Mesothelial cell of epicardium (in vitro differentiated cells): ENCODE results near the genes ACTR1A and NT5C2.

DNA sequence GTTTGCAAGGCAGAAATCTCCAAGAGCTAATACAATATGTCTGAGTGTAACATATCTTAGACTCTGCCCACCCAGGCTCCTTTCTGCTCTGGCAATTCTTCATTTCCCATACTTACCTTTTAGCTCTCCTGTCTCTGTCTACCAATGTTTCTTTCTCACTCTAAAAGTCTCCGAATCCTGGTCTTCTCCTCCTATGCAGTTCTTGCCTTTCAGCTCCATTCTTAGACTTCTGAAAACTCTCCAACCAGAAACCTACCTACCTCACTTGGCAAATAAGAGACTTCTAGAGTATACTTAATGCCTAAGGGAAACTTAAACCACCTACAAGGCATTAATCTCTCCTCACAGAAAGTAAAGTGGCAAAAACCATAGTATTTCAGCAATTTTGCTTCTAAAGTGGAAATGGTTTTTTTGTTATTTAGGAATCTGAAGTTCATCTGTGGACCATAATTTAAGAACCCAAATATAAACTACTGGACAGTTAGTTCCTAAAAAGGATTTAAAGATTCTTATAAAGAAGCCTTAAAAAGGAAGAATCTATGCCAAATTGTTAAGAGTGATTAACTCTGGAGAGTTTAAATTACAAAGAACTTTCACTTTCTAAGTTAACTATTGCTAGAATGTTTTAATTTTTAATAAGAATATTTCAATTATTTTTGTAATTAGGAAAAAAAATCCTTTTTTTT is 57.3 kb downstream of the ARMH3 start:
- PRO-cap, result no peak

DNA sequence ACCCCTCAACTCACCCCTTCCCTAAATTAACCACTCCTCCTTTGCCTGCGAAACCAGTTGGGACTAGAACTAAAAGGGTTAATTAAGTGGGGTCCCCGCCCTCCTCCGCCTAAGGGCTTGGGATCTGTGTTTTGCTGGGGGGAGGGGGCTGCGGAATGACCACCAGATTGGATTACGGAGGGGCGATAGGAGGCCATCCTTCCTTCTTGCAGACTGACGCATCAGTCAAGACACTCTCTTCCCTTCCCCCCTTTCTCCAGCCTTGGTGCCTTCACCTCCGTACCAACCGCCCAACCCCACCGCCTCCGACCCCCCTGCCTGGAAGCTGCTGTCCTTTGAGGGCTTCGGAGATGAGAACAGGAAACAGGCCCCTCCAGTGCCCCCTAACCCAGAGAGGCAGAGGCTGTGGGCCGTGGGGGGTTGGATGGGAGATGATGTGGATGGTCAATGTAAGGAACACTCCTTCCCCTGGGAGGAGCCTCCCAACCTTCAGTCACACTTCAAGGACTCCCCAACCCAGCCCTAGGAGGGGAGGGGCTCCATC is 909 bp upstream of the LDB1 start:
- PRO-cap, result no peak

DNA sequence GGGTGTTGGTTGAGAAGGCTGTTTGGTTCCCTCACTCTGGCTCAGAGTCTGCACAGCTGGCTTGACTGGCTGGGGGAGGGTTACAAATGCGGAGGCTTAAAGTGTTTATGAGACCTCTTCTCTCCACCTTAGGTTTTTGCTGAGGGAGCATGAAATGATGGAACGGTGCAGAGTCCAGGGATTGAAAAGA is 1.5 kb upstream of the LDB1 start:
- PRO-cap, result no peak

DNA sequence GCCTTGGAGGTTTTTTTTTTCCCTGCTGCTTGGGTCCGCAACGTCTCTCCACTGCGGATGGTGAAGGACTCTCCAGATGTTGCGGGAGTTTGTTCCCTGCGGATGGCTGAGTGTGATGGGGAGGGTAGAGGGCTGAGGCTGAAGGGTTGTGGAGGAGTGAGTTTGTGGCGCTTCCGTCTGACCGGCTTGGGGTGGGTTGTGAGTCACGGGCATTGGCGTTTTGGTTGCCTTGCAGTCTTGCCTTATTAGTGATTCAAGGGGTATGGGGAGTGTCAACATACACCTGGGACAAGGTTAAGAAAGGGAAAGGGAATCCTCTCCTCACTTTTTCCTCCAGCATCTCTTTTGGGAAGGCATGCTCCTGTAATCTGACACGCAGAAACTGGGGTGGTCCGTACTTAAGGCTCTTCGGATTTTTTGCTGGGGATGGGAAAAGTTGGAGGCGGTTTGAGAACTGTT is 1.1 kb downstream of the PPRC1 start:
- PRO-cap, result no peak

- PRO-cap, result no peak
These were observed 3.0 kb downstream of the NFKB2 start for GRCh38 chr10:102398377-102399024.

DNA sequence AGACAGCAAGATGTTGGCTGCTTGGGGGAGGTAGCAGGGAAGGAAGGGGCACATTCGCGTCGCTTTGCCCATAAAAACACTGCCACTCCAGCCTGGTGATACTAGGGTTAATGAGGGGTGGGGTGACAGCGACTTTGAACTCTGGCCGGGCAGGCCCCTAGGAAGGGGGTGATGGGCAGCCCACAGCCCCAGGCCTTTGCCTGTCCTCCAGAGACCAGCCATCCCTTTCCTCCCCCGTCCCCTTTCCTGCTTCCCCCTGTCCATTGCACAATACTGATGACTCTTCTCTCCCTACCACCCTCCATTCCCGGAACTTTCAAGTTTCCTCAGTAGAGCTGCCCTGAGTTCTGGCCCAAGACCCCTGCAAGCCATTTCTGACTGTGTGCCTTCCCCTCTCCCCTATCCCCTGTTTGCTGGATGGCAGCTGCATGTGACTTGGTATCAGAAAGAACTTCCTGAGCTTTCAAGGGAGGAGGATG is 2.2 kb upstream of the CUEDC2 start:
- PRO-cap, result no peak

GRCh38 chr10:102455625-102456321 is 4.4 kb upstream of the C10orf95 start:
- PRO-cap, result no peak

DNA sequence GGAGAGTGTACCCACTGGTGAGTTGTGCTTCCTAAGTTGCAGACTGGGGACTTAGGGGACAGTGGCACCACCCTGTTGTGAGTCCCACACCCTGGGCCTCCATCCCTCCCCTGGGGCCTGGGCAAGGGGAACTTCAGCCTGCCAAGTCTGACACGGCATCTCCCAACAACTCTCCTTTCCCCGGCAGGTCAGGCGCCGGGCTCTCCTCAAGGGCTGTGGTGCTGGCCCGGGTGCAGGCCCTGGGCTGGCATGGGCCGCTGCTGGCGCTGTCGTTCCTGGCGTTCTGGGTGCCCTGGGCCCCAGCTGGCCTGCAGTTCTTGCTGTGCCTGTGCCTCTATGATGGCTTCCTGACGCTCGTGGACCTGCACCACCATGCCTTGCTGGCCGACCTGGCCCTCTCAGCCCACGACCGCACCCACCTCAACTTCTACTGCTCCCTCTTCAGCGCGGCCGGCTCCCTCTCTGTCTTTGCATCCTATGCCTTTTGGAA is 9.3 kb downstream of the MFSD13A start:
- PRO-cap, result no peak

GRCh38 chr10:102502171-102503207 is at the start of gene ACTR1A:
Gene ACTR1A, minus strand, starts transcription at chr10:102502712.
- PRO-cap, result bidirectional peak, plus-strand start at chr10:102502326, minus-strand start at chr10:102502048; bidirectional peak, plus-strand start at chr10:102502953, minus-strand start at chr10:102502712

GRCh38 chr10:102612897-102613397 is 31.3 kb upstream of the TRIM8 start:
- PRO-cap, result no peak

DNA sequence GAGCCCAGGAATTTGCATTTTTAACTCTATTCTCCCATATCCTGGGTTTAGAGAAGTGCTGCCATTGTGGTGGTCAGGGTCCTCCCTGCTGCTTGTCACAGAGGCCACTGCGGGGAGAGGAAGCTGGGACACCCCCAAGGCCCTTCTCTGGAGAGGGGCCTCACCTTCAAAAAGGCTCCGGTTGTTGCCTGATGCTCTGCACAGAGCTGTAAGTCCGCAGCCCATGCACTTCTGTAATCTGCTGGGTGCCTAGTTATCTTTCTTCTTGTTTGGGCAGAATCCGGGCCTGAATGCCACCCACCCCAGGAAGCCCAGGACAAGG is 14.9 kb downstream of the TRIM8 start:
- PRO-cap, result no peak

GRCh38 chr10:102665765-102666261 is 21.5 kb downstream of the TRIM8 start:
- PRO-cap, result no peak

- PRO-cap, result no peak
These were observed 25.3 kb downstream of the TRIM8 start for GRCh38 chr10:102669392-102670181.

GRCh38 chr10:102714707-102714966 is 201 bp downstream of the SFXN2 start:
- PRO-cap, result no peak

- PRO-cap, result no peak
These were observed 19.2 kb downstream of the WBP1L start for GRCh38 chr10:102762524-102763724.

- PRO-cap, result no peak
These were observed 37.2 kb downstream of the CYP17A1 start for GRCh38 chr10:102799666-102800730.

DNA sequence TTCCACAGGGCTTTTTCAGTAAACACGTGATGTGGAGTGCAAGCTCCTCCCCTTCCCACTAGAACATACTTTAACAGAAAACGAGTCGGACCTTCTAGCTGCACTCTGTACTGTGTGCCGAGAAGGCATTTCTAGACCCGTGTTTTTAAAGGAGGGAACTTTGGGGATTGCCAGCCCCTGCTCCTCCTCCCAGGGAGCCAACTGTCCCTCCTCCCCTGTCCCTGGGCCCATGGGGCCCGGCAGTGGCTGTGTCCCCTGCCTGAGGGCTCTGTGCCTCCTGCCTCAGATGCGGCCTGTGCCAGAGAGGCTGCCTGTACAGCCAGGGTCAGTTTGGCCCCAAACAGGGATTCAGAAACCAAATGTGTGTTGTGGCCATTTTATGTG is 115.0 kb downstream of the NT5C2 start:
- PRO-cap, result no peak

DNA sequence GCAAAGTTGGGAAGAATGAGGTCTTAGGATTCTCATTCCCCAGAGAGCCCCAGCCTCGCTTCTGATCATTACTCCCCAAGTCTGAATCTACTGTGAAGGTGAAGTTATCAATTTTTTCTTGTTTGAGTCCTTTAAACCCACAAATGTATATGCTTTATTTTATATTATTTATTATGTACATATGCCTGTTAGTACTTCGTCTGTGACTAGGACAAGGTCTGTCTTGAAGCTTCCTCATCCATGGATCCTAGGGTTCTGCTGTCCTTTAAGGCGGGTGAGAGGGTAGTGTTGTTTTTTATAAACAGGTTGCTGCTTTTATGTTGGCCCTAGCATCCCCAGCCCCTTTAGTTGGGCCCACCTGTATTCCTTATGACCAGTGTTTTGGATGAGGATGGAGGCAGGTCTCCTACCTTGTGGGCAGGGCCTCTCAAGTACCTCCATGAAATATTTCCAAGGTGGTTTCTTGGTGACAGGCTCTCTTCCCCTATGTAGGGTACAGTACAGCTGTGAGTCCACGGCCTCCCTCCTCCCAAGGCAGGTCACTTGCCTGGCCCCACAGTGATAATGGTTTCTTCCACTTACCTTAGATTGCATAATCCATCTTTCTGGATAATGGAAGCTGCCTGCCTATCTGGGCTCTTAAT is 110.6 kb downstream of the NT5C2 start:
- PRO-cap, result no peak

DNA sequence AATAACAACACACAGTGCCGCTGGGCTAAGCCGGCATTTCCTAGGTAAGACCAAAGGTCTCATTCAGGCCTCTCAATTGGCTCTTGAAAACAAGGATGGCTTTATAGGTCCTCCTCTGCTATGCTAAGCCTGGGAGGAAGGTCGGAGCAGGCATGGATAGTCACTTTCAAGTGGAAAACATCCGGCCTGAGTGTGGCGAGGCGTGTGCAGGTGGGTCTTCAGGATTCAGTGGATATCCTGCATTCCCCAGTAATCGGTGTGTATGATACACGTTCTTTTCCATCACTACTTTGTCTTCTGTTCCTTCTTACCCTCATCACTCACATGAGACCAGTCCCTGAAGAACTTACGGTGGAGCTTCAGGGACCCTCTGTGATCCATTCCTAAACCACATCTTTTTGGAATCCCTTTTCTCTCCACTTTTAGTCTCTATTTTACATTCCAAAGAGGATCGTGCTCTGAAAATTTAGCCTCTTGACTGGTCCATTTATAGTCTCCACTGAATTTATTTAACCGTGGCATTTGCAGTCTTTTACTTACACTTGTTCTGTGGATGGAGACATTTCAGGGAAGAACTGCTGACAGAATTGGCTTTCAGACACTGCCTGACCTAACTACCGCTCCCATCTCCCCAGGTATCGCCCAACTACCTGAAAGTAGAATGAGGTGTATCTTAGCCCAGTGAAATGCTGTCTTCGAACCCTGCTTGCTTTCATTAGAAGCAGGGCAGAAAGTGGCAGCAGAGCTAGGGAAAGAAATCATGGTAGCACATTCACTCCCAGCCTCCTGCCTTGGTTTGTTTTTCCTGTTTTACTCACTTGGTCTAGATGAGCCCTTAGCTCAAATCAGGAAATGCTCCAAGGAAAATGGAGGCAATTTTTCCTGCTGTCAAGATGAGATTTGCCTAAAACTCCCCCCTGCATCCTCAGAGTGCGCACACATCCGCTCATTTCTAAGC is 109.0 kb downstream of the NT5C2 start:
- PRO-cap, result no peak

DNA sequence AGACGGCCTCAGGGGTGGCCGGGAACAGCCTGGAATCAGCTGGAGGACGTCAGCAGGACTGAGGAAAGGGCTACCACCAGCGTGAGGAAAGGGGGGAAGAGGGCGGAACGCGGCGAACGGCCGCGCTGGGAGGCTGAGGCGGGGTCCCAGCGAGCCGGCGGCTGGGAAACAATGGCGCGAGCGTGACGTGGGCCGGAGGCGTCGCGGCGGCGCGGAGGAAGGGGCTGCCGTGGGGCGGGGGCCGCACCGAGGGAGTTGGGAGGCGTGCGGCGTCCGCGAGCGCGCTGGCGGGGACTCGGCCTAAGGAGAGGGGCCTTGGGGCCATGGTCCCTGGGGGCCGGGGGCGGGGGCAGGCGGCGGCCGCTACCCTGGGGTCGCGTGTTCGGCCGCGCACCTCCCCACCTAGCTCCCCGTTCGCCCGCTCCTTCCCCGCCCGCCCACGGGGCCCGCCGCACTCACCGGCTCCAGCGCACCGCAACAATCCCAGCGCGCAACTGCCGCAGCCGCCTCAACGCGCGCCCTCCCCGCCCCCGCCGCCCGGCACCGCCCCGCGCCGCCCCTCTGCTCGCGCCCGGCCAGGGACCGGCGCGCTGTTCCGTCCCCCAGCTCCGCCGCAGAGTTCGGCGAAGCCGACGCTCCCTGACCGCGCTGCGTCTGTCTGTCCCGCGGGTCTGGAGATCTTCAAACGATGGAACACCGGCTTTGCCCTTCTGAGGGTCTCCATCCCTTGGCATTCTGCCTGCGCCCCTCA is at the start of gene NT5C2:
NT5C2 (minus strand) TSS at position 496 of the 751 bp plus-strand sequence.
- PRO-cap, result bidirectional peak, plus-strand start at position 282 of the sequence, minus-strand start at position 173 of the sequence; bidirectional peak, plus-strand start at position 605 of the sequence, minus-strand start at position 496 of the sequence